Peripheral blood mononuclear cell (primary cell): ENCODE data around the genes AFF1 and FAM13A.

- PRO-cap, 8 experiments: no peak in any of the 8 experiments
Observed at GRCh38 chr4:84887062-84887622, 79.3 kb downstream of the WDFY3 start.

GRCh38 chr4:84938230-84938761, 28.2 kb downstream of the WDFY3 start:
- PRO-cap, 8 experiments: no peak in any of the 8 experiments

GRCh38 chr4:84948335-84949302, 17.9 kb downstream of the WDFY3 start:
- PRO-cap, 8 experiments: no peak in any of the 8 experiments

GRCh38 chr4:86334053-86335118, 25.5 kb downstream of the MAPK10 start:
- PRO-cap, 8 experiments: no peak in any of the 8 experiments

GRCh38 chr4:86934540-86935265, at the start of gene AFF1:
AFF1 (plus strand) TSS chr4:86935011.
- PRO-cap, 8 experiments: peak in 8 of 8 experiments; most common plus-strand start chr4:86935219 (in 5); most common minus-strand start chr4:86934869 (in 5)

- PRO-cap, 8 experiments: peak in 7 of 8 experiments; most common plus-strand start chr4:86939948 (in 2); most common minus-strand start chr4:86939813 (in 7)
Observed at GRCh38 chr4:86939471-86940319, 4.9 kb downstream of the AFF1 start.

GRCh38 chr4:87077999-87078688, 142.3 kb downstream of the KLHL8 start:
- PRO-cap, 8 experiments: no peak in any of the 8 experiments

GRCh38 chr4:87103480-87104402, 116.7 kb downstream of the KLHL8 start:
- PRO-cap, 8 experiments: no peak in any of the 8 experiments

DNA sequence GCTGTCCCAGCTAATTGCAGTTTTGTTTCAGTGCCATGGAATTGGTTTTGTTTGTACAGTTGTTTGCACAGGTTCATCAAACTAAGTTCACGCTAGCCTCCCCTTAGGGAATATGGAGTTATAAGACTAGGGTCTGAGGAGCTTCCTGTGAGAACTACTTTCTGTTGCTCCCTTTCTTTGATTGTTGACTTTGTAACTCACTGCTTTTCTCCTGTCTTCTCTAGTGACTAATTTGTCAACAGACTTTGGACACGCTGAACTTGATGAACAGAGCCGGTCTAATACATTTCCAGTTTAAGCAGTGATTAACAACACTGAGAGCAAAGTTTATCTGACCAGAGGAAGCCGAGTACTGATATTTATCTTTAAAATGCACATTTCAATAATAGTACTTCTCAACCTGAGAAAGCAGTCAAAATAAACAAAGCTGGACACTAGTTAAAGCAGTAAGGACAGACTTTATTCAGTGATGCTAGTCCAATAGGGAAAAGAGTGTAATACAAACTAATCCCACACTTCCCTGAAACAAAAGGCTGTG, 2.8 kb upstream of the NUDT9 start:
- PRO-cap, 8 experiments: no peak in any of the 8 experiments

DNA sequence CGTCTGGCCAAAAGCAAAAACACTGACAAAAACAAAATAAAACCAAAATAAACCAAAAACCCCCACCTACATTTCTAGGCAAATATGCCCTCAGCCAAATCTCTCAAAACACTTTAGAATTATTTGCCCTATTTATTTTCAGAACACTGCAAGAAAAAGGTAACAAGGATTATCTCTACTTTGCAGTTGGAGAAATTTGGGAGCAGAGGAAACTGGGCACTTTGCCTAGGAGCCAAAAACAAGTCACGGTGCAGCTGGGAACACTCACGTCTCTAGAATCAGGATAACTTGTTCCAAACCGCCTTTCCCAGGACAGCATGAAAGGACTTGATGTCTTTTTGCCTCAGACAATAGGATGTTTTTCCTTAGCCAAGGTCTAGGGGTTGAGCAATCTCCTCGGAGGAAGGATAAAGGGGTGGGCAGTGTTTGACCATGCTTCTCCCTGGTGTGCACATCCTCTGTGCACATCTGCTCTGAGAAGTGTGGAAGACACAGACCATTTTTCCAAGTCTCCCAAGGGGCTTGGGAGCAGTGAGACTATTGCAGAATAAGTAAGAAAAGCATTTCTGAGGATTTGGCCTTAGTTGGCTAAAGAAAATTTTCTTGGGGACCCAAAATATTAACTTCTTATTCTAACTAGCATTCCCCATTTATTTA, 1.7 kb upstream of the SPARCL1 start:
- PRO-cap, 8 experiments: no peak in any of the 8 experiments

- PRO-cap, 8 experiments: no peak in any of the 8 experiments
Observed at GRCh38 chr4:87679662-87680255, 29.7 kb downstream of the DMP1 start.

- PRO-cap, 8 experiments: no peak in any of the 8 experiments
Observed at GRCh38 chr4:87710120-87710597, 60.1 kb downstream of the DMP1 start.

GRCh38 chr4:87835416-87835675, 2.6 kb downstream of the MEPE start:
- PRO-cap, 8 experiments: no peak in any of the 8 experiments

DNA sequence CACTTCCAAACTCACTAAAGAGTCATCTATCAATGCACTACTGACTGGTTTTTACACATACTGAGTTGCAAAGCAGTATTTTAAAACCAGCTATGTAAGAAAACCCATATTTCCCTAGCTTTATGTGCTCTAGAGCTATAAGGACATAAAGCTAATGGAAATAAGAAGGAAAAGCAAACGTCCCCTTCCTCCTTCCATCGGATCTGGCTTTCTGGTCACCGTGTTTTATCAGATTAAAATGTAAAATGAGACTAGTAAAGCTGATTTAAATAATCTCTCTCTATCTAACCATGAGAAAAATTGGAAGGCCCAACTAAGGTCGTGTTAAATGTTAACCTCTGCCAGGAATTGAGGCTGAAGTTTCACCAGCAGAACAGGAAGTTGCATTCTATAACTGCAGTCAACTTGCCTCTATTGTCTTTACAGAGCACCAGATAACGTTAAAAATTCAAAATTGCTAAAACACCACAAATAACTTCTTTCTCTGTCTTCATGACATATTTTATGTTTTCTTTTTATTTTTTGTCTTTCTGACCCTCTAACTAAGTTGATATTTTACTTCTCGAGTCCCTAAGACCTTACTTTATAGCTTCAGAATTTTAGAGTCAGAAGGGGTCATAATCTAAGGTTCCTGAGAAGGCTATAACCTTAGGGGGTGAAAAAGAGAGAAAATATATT, 62.9 kb upstream of the SPP1 start:
- PRO-cap, 8 experiments: no peak in any of the 8 experiments

DNA sequence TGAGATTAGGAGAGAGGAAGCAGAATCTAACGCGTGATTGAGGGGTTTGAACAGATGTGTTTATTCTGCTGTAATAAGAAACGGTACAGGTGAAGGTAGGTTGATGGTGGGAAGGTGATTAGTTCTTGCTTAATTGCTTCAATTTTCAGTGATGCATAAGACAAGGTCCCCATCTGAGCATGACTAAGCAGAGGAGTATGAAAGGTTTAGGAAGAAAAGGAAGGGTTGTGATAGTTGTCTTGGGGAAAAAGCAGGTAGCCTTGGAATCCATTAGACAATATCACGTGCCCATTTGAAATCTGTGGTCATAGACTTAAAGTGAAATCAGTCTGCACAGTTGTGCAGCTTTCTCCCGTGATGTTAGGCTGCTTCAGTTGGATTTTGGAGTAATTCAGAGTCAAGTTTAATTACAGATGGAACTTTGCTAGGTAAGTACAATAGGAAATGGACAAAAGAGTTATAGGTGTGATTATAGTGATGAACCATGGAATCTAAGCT, 22.9 kb downstream of the HERC6 start:
- PRO-cap, 8 experiments: no peak in any of the 8 experiments

GRCh38 chr4:88773572-88774576, 76.2 kb upstream of the NAP1L5 start:
- PRO-cap, 8 experiments: no peak in any of the 8 experiments

DNA sequence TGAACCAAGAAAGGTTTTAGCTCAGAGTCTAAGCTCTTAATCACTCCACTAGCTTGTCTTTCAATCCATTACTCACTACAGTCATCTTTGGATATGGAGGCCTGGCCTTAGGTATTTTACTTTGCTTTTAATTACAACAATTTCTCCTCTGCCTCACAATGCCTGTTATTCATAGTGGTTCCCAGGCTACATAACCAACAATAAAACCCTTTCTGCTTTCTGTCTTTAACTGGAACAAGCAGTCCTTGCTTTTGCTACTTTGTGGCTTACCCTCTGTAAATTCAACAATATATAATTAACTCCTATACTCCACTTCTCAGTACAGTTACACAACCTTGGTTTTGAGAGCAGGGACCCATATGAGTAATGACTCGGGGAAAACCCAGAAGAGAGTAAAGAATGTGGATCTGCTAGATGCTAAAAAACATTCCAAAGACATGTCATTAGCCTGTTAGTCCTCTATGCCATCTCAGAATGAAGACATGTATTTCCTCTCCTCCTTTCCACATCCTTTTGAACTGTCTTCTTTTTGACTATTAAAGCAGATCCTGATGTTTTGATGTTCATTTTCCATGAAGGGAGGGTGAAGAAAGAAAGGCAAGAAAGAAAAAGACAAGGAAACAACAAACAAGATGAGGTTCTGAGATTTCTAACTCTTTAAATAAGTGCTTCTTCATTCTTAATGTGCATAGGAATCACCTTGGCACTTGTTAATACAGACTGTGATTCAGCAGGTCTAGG, 94.8 kb upstream of the NAP1L5 start:
- PRO-cap, 8 experiments: no peak in any of the 8 experiments

DNA sequence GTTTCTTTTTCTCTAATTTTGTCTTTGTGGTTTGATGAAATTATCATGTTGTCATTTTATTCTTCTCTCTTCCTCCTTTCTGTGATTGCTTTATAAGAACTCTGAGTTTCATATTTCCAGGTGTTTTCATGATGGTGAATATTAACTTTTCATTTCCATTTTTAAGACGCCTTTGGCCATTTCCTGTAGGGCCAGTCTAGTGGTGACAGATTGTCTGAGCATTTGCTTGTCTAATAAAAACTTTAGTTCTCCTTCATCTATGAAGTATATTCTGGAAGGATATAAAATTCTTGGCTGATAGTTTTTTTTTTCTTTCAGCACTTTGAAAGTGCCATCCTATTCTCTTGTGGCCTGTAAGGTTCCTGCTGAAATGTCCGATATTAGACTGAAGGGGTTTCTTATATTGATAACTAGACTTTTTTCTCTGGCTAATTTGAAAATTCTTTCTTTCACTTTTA, 128.1 kb downstream of the FAM13A start:
- PRO-cap, 8 experiments: no peak in any of the 8 experiments

DNA sequence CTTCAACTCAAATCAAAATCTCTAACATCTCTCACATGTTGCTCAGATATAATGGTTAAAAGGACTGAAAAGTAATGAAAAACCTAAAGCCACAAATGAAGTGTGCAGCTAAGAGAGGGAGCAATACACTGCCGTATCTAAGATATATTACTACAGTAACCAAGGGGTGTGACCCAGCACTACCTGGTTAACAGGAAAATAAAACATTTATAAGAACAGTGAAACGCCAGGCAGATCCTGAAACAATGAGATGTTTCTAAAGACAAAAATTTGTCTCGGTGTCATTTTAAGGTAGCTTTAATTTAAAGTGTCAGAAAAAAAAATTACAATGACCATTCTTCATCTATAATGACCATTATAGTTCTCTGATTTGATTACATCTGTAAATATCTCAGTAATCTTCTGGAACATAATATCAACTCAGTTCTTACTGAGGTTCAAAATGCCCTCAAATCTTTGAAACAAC, 27.2 kb downstream of the FAM13A start:
- PRO-cap, 8 experiments: no peak in any of the 8 experiments

GRCh38 chr4:89056678-89057585, at the start of gene FAM13A:
FAM13A (minus strand) TSS chr4:89057185.
- PRO-cap, 8 experiments: no peak in any of the 8 experiments